LUHMES (cell line): ENCODE measurements around the gene MOBP.

DNA sequence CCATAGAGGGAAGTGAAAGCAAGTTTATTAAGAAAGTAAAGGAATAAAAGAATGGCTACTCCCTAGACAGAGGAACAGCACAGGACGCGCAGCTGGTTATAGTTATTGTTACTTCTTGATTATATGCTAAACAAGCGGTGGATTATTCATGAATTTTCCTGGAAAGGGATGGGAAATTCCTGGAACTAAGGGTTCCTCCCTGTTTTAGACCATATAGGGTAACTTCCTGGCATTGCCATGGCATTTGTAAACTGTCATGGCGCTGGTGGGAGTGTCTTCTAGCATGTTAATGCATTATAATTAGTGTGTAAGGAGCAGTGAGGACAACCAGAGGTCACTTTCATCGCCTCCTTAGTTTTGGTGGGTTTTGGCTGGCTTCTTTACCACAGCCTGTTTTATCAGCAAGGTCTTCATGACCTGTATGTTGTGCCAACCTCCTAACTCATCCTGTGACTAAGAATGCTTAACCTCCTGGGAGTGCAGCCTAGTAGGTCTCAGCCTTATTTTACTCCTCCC is 26.3 kb downstream of the SCN11A start:
- PRO-cap: no peak

DNA sequence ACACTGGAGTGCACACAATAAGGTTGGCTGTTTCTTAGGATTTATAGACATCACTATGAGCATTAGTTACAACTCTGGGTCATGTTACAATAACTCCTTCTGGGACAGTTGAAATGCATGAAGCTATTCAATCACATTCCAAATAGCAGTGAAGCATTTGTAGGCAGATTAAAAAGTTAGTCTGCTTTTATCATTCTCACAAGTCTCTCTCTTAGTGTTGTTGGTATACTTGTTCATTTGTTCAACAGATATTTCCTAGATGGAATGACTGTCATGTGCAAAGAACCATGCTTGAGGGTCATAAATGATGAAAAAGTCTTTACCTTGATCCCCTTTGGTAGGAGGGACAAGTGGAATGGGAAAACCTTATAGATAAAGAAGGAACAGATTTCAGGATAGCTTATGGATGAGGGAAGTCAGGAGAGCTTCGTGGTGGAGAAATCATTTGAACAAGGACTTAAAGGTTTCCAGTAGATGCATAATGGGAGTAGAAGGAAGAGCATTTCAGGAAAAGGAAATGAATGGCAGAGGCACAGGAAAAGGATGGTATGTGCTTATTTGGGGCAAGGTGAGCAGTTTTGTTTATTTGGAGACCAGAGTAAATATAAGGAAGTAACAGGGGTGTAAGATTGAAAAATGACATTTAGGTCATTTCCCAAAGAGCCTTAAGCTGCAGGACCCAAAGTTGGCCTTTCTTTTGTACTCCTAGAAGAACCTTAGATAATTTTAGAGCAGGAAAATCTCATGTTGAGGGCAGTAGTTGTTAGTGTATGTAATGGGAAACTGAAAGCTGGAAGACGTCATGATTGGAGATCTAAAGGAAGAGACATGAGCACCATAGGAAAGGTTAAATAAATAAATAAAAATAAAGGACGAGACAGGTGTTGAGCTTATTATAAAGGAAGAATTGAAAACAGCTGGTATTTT is 26.9 kb downstream of the GORASP1 start:
- PRO-cap: no peak

- PRO-cap: no peak
Observed at GRCh38 chr3:39143146-39143807, 10.1 kb downstream of the CSRNP1 start.

DNA sequence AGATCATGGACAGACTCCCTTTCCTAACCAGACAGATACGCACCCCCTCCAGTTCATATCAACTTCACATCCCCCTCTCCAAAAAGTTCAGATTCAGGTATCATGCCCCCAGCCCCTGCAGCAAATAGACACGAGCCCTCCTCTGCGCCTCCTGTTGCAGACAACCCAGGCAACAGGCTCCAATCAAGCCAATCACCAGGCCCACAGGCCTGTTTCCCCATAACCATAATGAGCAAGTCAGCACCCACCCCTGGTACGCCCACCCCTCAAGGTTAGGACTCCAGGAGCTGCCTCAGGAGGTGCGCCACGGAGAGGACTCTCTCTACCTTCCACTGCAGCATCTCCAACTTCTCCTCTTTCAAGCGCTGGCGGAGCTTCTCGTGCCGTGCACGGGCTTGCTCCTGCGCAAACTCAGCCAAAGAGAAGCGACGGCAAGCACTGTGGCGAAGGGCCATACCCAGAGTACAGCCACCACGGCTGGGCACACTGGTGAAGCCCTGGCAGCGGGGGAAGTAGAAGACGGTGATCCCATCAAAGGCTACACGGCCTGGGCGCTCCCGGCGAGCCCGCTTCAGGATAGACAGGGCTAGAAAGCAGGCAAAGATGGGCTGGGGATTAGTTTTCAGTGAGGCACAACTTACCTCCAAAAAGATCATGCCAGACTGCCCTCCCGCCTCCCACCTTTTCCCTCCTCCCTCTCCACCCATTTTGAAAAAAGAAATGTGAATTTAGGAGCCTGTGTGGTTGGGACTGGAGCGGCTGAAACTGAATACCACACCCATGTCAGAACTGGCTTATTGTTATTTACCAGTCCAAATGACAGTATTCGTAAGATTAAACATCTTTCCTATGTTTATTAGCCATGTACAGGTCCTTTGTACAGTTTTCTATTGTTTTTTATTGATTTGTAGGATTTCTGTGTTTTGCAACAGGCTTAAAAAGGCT is 8.4 kb downstream of the CSRNP1 start:
- PRO-cap: no peak

- PRO-cap: no peak
Observed at GRCh38 chr3:39145851-39146437, 7.4 kb downstream of the CSRNP1 start.

DNA sequence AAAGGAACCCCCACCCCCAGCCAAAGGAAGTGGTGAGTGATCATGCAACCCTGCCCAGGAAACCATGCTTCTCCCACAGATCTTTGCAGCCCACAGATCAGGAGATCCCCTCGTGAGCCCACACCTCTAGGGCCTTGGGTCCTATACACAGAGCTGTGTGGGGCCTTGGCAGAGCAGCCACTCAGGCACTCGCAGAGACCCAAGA is 21.6 kb upstream of the SLC25A38 start:
- PRO-cap: no peak

- PRO-cap: no peak
Observed at GRCh38 chr3:39396523-39397324, 9.8 kb upstream of the RPSA start.

DNA sequence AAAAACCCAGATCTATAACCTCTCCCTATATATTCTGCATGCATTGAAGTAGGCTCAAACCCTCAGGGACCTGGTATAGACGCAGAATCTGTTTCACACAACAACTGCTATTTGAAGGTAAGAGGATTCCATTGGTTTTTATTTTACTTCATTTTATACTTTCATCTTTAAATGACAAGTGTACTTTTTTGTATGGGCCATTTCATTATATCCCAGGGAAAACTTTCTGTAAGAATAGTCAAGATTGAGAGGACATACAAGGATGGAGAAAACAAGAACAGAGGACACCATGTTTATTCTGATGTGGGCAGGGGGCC is at the start of gene MOBP:
Gene MOBP (plus strand): TSS at position 57 of the 317 bp plus-strand sequence.
- PRO-cap: no peak

DNA sequence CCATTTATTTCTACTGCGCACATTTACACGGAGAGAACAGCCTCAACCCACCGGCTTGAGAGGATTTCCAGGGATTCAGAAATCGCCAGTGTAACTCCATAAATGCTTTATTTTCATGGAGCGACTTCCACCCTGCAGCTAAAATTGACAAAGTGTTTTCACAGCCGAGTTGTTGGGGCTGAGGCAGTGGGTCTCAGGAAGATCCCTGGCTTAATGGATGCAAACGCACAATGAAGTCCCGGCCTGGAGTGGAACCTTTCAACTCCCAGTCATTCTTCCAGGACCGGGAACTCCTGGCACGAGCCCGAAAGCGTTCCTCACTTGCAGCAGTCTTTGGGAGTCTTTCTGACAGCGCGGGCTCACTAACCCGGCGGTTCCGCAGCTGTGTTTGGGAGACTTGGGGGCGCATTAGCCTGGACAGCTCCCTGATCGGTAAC is 841 bp upstream of the MYRIP start:
- PRO-cap: no peak

DNA sequence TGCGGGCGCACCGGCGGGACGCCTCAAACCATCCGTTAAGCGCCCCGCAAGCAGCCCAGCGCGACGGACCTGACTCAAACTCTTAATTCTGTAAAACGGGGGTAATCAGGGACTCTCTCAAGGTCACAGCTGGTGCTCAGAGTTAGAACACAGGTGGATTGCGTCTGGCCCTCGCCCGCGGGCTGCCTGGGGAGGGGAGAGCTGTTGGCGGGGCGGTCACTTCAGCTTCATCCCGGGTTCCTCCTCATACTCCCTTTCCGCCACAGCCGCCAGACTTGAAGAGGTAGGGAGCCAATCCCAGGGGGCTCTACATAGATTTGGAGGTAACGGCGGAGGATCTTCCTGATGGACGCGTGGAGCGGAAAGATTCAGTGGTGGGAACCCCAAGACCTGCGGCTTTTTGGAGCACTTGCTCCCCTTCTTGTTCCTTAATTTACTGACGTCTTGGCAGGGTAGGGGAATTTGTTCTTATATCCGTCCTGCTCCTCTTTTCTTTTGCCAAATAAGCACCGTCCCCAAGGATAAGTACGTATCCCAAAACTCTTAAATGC is 930 bp downstream of the MYRIP start:
- PRO-cap: no peak

DNA sequence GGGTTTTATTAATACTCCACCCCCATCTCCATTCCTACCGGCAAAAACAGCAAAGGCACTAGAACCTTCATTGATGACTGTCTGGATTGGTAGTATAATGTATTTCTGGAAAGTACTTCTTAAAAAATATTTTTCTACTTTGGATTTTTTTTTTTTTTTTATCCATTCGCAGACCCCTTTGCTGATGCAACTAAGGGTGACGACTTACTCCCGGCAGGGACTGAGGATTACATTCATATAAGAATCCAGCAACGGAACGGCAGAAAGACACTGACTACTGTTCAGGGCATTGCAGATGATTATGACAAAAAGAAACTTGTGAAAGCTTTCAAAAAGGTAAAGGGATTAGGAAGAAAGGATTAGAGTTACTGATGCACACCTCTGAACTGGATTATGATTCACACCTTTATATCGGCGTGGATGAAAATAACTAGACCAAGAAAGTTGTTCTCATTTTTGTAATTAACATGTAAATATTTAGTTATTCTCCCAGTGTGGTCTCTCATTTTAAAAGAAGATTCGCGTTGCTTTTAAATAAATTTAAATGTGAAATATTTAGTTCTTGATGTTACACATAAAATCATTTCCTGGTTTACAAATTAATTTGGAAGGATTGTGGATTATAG is 1.3 kb downstream of the EIF1B start:
- PRO-cap: no peak

GRCh38 chr3:40312862-40313596 is 3.5 kb downstream of the EIF1B start:
- PRO-cap: no peak

- PRO-cap: no peak
Observed at GRCh38 chr3:40458368-40458964, 1.3 kb downstream of the RPL14 start.

DNA sequence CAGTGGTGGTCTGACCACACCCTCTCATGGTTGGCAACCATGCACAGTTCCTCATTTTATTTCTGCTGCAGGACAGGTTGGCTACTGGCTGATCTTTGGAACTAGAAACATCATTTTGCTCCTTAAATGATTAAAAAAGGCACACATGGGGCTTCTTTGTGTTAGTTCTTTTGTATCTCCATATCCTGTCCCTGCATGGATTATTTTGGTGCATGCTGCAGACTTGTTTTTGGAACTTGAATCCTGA is 99.0 kb downstream of the ZNF621 start:
- PRO-cap: no peak

DNA sequence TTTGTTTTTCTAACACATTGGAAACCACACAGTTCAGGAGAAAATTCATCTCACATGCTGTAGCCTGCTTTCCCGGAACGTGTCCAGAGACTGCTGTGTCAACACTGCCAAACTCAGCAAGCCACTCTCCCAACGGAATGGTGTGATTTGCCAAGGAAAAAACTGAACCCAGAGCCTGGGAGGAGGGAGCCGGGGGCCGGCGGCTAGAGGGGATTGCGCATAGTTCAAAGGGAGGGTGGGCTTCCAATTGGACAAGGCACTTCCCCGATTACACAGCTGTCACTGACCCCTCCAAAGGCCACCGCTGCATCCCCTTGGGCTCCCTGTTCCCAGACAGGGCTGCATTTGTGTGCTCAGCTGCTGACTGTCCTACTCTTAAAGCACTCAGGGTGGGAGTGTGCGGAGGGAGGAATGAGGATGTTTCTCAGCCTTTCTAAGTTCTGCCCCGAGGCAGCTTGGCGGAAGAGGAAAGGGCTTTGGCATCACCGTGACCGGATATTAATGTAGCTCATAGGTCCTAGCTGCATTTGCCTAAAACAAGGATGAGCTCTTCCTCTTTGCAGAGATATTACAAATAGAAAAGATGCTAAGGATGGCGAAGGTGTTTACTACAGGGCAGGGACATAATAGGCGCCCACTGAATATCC is 256.3 kb downstream of the ZNF621 start:
- PRO-cap: no peak

DNA sequence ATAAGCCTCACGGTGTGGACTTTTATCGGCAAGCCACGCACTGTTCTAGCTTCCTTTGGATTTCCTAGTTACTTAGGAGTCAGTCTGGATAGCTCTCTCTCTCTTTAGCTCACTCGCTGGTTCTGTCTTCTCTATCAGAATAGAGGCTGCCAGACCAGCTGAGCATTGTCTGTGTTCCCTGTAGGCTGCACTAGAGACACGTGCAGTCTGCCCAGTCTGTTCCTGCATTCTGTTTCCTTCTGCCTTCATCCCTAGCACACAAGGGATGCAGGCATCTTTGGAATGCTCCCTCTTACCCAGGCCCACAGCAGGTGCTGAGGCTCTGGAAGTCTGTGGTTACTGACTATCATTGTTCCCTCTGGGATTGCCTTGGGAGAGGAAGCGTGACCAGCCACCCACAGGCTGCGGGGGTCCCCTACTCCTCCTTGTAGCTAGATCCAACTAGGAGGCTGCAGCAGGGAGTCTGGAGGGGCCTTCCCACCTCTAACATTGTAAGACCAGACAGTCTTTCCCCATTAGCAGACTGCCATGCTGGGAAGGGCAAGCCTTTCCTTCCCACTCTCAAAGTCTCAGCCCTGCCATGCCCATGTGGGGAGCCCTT is 322.9 kb downstream of the ZNF621 start:
- PRO-cap: no peak

DNA sequence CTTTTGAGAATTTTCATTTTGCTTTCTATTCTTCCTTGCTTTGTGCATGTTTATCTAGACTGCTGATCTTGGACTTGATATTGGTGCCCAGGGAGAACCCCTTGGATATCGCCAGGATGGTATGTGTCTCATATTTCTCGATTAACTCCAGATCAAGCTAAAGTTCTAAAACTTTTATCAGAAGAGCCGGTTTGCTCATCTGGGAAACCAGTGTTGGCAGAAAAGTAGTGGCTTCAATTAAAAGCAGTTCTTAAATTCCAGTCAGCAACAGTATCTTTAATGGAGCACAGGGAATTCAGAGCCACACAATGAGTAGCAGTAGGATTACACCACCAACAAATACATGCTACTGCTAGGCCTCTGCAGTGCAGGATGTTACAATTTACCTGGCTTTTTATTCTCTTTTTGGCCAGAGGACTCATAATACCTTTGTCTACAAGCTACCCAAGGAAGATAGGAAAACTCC is 38.7 kb downstream of the CTNNB1 start:
- PRO-cap: no peak

- PRO-cap: no peak
Observed at GRCh38 chr3:41393344-41394145, 194.2 kb downstream of the CTNNB1 start.

GRCh38 chr3:41563390-41564042 is 364.2 kb downstream of the CTNNB1 start:
- PRO-cap: no peak

GRCh38 chr3:42188338-42188647 is 77.7 kb downstream of the CCK start:
- PRO-cap: no peak